Thoracic aorta endothelial cell (primary cell): ENCODE data around the genes GPATCH3 and SLC9A1.

DNA sequence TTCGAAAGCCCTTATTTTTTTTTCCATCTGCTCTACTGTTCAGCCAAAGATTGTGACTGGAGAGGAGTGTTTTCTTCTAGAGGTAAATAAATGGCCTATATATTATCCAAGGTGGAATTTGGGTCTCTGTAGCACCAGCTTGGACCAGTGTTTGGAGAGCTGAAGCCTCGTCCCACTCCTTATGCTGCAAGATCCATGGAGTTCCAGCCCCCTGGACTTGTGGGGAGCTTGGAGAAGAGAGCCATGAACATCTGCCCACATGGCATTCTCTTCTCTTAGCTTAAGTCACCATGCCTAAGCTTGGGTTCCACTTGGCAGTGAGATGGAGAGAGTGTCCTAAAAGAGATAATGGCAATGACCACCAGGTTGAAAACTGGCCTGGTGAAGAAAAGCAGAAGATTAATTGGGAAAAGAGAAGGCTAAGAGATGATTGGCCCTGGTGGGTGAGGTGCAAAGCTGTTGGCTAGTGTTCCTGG lies 9.4 kb upstream of the PIGV start:
- CAGE, long polyA plus RNA, result no peak

DNA sequence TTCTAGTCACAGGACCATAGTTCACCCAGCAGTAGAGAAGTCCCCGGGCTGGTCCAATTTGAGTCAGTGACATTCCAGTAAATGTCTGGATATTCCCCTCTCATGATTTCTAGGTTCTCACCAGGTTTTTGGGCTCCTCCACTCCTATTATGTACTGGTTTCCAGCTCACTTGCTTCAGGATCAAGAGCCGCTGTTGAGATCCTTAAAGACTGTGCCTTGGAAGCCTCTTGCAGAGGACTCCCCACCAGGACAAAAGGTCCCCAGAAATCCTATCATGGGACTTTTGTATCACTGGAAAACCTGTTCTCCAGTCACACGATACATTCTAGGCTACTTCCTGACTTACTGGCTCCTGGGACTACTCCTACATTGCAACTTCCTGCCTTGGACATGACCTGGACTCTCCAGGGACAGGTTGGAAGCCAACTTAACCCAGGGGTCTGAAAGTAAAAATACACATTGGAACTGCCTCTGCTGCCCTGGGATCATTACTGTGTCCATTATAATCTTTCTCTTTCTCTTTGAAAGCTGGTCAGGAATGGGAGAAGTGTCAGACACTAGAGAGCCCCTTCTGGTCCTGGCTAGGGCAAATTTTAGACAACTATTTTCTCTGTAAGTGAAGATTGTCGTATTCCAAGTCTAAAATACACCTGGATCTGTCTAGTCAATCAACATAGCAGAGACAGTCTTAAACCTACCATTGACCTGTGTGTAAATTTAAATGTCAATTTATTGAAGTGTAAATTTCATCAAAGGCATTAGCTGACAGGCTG lies 9.9 kb downstream of the PIGV start:
- CAGE, long polyA plus RNA, result no peak

- CAGE, long polyA plus RNA, result no peak
Observed at GRCh38 chr1:26847766-26848324, 15.1 kb upstream of the SFN start.

DNA sequence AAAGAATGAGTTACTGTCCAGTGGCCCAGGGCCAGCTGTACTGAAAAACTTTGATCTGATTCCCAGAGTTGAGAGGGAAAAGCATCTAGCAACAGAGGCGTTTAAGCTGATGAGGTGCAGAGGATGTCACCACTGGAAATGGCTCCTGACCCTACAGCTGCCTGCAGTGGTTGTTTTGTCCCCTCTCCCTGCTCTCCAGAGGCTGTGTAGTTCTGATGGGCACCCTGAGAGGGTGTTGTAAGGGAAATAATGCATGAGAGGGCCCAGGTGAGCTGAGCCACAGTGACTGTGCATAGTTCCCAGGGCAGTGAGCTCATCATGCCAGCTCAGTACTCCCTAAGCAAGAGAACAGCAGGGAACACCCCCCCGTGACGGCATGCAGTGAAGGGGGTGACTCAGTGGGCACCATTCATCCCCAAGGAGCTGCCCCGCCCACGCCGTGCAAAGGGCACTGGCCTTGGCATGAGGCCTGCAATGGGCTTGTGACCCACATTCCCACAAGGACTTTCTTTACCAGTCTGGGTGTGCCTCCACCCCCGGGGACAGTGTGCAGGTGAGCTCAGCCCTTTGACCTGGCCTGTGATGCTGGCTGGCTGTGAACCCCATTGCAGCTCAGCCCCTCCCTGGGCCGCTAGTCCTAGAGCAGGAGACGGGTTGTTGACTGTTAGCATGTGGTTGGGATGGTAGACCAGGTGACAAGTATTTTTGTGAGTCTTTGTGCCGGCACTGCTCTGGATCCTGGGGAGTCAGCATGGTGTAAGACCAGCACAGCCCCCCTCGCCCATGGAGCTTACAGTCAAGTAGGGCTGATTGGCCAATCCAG lies 13.6 kb upstream of the SFN start:
- CAGE, long polyA plus RNA, result no peak

DNA sequence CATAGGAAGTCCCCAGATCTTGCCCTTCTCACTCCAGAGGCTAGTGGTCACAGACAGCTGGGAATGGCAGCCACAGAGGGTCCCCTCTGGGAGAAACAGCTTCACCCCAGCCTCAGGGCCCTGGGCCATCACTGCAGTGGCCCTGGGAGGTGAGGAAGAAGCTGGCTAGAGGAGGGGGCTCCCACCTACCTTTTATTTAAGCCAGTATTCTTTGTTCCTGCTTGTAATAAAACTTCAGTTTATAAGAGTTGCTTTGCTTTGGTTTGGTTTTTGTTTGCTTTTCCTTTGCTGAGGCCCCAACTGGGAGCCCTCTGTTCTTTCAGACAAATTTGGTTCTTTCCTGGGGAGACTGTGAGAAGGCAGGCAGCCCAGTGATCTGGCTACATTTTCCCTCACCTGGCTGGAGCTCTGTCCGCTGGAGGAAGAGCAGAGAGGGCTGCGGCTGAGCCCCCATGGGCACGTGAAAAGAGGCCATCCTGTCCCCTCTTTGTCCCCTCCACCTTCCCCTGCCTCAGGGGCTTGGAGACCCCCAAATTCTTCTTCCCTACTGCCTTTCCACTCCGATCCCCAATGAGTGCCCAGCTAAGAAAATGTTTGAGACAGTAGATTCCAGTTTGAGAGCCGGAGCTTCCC lies 7.4 kb upstream of the SFN start:
- CAGE, long polyA plus RNA, result no peak

DNA sequence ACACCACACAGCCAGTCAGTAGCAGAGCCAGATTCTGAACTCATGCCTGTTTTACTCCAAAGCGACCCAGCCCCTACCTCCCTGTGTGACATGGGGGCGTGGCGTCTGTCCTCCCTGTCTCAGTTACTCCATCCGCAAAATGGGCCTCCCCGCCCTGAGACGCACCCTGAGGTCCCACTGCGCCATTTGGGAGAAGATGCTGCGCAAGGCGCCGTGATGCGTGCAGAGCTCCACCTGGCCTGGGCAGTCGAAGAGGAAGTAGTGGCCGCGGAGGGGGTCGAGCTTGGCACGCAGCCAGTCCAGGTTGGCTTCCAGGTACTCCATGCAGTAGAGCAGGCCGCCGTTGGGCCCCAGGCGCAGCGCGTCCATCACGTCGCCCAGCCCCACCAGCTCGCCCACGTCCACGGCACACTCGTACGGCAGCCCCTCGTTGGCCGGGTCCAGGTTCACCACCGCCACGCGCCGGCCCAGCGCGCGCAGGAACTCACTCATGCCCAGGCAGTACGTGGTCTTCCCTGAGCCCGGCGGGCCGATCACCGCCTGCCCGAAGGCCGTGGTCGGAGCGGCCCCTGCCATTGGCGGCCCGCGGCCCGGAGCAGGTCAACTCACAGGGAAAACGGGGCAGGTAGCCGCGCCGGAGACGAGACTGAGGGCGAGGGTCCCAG lies 430 bp downstream of the GPN2 start:
- CAGE, long polyA plus RNA, result no peak

DNA sequence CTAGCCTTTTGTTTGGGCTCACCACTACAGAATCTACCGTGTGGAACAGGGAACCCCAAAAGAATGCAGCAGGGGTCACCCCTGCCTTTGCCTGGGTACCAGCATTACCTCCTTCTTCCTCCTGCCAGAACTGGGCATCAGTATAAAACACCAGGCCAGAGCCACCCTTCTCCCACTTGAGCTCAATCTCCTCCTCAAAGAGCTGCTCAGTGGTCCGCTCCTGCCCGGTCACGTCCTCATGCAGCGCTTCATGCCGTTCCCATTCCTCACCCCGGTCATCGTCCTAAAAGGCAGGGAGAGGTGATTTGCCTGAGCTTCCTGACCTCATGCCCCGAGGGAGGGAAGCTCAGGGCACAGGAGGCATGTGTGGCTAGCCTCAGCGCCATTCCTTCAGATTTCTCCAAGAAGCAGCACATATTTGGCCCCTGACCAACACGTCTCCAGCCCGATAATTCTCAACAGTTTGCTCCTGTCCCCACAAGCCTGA lies 4.1 kb upstream of the GPN2 start:
- CAGE, long polyA plus RNA, result no peak

DNA sequence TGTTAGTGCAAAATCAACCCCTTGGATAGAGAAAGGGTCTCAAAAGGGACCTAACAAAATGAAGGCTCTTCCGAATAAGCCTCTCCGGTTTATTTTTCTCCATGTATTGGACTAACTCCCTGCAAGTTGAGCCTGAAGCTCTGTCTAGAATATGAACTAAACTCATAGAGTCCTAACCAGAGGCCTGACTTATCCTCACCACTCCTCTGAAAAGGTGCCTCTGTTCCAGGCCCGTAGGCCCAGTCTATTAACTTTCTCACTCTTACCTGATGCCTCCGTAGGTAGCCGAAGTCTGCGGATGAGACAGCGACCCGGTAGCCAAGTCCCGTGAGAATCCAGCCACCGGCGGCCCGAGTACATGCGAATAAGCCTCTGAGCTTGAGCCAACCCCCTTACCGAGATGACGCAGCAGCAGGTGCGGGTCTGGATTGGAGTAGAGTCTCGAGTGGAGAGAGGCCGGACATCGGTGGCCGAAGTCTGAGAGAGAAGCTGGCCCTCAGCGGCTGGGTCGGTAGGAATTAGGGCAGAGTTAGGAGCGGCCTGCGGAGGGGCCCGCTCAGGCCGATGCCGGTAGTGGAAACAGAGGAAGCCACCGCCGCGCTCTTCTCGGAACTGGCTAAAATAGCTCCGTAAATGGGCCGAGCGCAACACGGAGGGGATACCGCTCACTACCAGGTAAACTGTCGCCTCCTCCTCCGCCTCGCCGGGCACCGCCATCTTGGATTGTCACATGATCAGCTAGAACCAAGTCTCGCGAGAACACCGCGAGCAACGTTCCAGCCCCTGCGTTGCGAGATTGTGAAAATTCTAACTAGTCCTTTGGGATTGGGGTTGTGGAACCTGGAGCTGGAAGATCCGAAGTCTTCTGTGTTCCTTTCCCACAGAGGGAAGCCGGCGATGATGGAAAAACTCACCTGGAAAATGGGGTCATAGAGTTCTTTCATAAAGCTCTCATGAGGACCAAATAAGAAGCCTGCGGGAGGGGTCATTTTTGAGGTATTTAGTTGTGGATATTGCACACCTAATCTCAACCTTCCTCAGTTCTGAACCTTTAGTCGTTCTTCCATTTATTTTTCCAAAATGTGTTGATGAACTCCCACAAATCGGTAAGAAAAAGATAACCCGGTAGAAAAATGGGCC lies at the start of gene GPATCH3:
Gene GPATCH3, minus strand, starts transcription at position 742 of the 1,140 bp plus-strand sequence.
- CAGE, long polyA plus RNA, result no peak

- CAGE, long polyA plus RNA, result no peak
Observed at GRCh38 chr1:26941247-26941783, 19.0 kb downstream of the KDF1 start.

DNA sequence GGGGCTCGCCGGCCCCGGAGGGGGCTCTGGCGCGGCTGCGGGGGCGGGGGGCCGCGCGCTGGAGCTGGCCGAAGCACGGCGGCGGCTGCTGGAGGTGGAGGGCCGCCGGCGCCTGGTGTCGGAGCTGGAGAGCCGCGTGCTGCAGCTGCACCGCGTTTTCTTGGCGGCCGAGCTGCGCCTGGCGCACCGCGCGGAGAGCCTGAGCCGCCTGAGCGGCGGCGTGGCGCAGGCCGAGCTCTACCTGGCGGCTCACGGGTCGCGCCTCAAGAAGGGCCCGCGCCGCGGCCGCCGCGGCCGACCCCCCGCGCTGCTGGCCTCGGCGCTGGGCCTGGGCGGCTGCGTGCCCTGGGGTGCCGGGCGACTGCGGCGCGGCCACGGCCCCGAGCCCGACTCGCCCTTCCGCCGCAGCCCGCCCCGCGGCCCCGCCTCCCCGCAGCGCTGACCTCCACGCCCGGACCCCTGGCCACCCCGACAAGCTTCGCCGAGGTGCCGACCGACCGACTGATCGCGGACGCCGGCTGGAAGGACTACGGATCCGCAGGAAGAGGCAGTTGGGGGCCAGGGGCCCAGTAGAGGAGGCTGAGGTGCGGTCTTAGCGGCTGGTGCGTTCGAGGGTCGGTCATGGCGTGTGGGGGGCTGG lies 657 bp downstream of the TRNP1 start:
- CAGE, long polyA plus RNA, result no peak

DNA sequence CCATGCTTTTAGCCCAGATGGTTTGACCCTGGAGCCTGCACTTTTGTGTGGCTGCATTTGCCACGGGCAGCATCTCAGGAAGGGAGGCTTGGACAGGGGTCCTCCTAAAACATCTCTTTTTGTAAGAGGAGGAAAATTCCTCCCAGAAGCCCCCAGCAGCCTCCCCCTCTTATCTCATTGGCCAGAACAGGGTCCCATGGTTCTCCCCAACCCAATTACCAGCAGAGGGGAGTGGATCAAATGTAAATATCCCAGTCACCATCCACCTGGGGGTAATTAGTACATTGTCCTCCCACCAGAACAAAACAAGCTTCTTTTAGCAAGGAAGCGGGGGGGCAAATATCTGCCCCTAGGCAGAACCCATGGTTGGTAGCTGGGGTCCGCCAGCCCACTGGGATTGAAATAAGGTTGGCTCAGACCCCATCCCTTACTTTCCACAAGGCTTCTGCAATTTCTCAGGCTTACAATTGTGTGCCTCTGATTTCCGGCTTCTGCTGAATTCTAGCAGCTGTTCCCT lies 44.8 kb upstream of the TENT5B start:
- CAGE, long polyA plus RNA, result no peak

DNA sequence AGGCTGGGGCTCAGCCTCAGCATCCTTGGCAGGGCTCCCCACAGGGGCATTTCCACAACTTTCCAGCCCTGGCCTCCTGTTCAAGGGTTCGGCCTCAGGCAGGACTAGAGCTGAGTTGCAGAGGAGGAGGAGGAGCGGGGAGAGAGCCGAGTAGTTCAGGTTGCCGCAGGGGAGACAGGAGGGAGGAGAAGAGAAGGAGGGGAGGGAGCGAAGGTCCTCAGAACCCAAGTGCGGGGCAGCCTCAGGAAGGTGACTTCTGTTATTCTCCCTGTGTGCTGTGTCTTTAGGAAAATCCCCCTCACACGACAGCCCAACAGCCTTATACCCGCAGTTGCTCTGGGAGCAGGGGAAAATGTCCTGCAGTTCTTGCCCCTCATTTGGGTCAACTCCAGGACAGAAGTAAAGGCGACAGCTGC lies 46.4 kb upstream of the TENT5B start:
- CAGE, long polyA plus RNA, result no peak

GRCh38 chr1:27102229-27103033 lies 52.5 kb downstream of the SLC9A1 start:
- CAGE, long polyA plus RNA, result no peak

DNA sequence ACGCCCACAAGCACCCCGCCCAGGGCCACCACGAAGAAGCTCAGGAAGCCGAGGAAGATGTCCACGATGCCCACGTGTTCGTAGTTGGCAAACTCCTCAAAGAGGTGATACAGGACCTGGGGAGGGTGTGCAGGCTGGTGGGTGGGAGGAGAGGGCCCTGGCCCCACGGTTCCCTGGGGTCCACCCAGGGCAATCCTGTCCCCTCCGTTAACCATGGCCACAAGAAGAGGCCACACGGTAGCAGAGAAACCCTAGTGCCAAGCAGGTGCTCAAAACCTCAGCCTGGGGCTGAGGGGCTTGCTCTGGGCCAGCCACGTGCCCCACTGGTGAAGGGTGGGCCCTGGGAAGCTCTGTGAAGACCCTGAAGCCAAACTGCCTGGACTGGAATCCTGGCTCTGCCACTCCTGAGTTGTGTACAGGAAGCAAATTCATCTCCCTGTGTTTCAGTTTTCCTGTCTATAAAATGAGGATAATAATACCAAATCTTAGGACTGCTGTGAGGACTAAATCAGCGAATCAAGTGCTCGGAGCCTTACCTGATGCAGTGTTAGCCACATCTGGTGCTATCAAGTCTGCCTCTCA lies 45.2 kb downstream of the SLC9A1 start:
- CAGE, long polyA plus RNA, result no peak

GRCh38 chr1:27138308-27139518 lies 16.2 kb downstream of the SLC9A1 start:
- CAGE, long polyA plus RNA, result no peak

DNA sequence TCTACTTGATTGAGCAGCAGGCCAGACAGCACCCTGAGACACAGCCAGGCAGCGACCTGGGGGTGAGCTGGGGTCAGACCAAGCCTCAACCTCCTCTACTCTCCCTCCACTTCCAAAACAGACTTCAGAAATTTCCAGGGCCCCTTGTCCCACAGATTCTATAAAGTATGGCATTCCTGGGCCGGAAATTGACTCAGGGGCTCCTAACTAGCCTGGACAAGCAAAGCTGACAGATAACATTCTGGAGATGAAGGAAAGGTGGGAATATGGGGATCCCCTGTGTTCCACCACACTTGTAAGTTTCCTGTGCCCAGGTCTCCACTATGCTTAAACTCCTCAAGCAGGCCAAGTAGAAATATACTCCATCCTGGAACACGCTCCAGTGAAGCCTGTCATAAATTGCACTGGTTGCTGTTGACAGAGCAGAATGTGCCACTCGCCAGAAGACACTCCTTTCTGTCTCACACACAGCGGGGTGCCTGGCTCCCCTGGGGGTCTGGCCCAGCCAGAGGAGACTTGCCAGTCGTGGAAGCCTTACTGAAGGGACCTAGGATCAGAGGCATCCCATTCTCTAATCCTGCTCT lies 1.7 kb downstream of the SLC9A1 start:
- CAGE, long polyA plus RNA, result no peak

- CAGE, long polyA plus RNA, result no peak
Observed at GRCh38 chr1:27154686-27155665, at the start of gene SLC9A1. Gene SLC9A1, minus strand, starts transcription at chr1:27155125.

DNA sequence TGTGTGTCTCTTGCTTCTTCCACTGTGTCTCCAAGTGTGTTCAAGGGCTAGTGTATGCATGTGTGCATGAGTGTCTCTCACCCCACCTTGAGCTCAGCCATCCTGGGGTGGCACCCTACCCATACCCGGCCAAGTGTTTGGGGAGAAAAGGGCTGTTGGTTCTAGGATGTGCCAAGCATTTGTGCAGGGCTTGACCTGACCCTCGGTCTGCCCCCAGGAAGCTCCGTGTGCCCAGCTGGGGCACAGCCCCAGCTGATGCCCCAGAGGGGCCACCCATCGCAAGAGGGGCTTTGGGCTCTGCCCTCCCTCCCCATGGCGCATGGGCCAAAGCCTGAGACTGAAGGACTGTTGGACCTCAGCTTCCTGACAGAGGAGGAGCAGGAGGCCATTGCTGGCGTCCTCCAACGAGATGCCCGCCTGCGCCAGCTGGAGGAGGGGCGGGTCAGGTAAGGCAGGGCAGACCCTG lies 3.3 kb downstream of the SYTL1 start:
- CAGE, long polyA plus RNA, result no peak

DNA sequence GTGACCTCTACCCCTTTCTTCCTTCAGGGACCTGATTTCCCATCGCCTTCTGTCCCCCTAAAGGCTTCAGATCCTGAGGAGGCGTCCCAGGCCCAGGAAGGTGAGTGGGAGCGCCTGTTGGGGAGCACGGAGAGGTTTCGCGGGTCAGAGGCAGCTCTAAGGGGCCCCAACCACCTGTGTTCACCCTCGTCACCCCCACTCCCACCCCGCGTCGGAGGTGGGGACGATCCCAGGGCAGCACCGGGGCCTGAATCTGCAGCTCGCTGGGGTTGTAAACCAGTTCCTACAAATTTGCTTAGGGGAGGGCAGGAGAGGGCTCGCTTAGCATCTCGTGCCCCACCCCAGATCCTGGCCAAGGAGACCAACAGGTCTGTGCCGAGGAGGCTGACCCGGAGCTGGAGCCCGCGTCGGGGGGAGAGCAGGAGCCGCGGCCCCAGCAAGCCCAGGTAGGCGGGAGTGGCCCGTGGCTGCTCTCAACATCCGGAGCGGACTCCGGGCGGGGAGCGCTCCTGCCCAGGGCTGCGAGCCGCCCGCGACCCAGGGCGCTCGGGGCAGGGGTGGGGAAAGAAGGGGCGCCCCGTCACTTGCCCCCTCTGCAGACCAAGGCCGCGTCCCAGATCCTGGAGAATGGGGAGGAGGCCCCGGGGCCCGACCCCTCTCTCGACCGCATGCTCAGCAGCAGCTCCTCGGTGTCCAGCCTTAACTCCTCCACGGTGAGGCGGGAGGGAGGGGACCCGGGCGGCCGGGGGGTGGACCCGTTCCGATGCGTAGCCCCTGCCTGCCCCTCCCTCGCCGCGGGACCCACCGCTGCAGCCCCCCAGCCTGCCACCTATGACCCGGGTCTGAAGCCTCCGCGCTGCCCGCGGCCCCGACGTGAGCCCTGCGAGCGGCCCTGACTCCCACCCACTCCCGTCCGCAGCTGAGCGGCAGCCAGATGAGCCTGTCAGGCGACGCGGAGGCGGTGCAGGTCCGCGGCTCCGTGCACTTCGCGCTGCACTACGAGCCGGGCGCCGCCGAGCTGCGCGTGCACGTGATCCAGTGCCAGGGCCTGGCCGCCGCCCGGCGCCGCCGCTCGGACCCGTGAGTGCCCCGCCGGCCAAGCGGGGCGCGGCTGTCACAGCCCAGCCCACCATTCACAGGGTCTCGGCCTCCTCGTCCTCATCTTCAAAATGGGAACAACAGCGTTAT lies 7.6 kb downstream of the SYTL1 start:
- CAGE, long polyA plus RNA, result no peak

DNA sequence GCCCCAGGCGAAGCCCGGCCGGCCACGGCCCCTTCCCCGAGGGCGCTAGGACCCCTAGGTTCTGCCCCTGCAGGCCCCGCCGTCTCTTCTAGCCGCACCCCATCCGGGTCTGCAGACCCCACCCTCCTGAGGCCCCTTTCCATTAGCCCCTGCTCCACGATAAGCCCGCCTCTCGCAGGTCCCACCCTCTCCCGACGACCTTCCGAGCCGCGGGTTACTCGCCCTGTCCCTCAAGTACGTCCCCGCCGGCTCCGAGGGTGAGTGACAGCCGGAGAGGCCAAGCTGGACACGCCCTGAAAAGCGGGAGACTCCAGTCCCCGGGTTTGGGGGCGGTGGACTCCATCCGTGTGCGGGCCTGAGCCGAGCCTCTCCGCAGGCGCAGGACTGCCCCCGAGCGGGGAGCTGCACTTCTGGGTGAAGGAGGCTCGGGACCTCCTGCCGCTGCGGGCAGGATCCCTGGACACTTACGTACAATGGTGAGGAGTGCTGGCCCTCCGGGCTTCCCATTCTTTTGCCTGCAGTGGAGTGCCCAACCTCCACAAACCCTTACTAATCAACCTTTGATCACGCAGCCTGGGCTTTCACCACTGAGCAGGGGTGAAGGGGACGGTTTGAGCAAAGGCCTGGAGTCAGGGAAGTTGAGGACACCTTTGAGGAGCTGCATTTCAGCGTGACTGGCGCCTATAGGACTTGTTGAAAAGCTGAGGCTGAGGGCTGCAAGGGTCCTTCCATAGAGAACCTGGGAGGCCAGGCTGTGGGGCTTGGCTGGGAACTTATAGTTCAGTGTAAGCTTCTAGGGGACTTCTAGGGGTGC lies 9.5 kb downstream of the SYTL1 start:
- CAGE, long polyA plus RNA, result no peak